Vermiform appendix (tissue), 1 donor: ENCODE measurements around a stretch of chr2.

DNA sequence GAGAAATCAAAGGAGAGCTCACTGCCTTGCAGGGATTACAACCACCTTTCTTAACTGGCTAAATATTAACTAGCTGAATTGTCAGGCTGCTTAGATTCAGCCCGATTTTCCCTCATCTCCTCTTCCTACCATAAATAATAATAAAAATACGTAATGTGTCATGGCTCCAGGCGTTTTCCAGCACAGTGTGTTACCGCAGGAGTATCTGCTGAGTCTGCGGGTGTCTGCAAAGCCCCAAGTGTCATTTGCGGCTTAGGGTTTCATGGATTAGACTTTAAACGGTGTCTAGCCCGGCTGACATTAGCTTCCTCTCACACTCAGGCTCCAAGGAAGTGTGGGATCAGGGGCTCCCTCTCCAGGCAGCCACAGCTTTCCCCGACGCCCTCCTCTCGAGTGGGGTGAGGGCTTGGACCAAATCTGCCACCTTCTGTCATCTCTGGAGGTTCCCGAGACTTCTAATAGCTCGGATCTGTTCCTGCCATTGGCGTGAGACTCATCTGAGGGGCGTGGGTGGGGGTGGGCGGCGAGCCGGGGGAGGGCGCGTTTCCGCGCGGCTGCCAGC, 14.1 kb upstream of the HOXD1 start:
- PRO-cap: no peak

- PRO-cap: no peak
These were observed 208.1 kb downstream of the MTX2 start for GRCh38 chr2:176477371-176477734.

- PRO-cap: no peak
These were observed 222.0 kb downstream of the MTX2 start for GRCh38 chr2:176491066-176491825.

GRCh38 chr2:176643678-176644140, 374.5 kb downstream of the MTX2 start:
- PRO-cap: no peak

- PRO-cap: no peak
These were observed 48.1 kb upstream of the HNRNPA3 start for GRCh38 chr2:177164385-177164959.

GRCh38 chr2:177164960-177165692, 47.5 kb upstream of the HNRNPA3 start:
- PRO-cap: bidirectional peak, plus-strand start at chr2:177165419, minus-strand start at chr2:177165274

DNA sequence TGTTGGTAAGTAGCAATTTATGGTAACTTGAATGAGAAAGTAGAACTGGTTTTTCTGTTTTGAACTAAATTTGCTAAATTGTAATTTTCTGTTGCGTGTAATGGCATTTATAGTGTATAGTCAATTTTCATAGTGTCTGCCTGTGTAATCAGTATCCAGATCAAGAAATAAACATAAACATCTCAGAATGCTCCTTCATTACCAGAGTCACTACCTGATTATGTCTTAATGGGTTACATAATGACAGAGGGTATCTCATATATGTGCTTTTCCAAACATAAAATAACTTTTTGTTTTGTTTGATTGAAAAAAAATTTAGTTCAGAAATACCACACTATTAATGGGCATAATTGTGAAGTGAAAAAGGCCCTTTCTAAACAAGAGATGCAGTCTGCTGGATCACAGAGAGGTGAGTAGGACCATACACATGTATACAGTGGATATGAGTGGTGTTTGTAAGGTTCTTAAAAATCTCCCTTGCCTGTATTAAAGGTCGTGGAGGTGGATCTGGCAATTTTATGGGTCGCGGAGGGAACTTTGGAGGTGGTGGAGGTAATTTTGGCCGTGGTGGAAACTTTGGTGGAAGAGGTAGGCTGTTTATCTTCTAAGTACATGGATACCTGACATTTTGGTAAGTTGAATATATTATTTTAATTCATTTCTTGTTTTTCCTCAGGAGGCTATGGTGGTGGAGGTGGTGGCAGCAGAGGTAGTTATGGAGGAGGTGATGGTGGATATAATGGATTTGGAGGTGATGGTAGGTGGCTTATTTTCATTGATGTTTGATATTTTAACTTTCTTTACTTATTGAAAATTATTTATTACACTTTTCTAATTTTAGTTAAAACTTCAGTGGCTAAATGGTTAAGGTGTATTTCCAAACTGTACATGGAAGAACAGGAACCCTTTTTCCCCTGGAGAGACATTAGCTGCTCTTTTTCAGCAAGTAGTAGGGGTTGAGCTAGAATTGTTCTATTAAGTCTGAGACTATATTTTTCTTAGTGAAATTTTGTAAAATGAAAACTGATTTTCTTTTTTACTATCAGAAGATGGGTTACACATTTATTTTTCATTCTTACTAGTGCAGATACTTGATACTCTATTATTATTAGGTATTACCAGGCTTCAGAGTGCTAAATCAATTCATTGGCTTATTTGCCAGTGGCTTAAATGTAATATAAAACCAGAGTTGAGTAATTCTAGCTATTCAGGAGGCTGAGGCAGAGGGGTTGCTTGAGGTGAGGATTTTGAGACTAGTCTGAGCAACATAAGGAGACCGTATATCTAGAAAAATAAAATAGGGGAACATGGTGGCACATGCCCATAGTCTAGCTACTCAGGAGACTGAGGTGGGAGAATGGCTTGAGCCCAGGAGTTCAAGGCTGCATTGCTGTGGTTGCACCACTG, 4.1 kb downstream of the HNRNPA3 start:
- PRO-cap: no peak

GRCh38 chr2:177242166-177243104, 22.1 kb downstream of the NFE2L2 start:
- PRO-cap: no peak

GRCh38 chr2:177263197-177264261, 998 bp downstream of the NFE2L2 start:
- PRO-cap: bidirectional peak, plus-strand start at chr2:177263709, minus-strand start at chr2:177263530; bidirectional peak, plus-strand start at chr2:177263995, minus-strand start at chr2:177263839

DNA sequence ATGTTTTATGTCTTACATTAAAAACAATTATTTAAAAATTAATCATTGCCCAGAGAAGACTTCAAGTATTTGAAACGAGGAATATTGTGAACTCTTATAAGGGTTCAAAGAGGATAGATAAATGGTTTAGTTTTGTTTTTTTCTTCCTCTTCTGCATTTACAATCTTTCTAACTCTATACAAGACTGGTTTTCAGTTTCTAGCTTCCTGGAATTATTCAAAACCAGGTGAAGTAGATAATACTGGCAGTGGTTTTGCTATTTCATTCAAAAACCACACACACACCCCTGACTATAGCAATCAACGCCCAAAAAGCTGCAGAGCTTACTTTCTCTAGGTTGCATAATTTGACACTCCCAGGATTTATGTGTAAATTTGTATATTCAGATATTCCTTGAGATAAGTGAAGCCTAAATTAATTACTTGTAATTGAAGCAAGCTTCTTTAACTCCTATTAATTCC, 1.3 kb upstream of the NFE2L2 start:
- PRO-cap: no peak

DNA sequence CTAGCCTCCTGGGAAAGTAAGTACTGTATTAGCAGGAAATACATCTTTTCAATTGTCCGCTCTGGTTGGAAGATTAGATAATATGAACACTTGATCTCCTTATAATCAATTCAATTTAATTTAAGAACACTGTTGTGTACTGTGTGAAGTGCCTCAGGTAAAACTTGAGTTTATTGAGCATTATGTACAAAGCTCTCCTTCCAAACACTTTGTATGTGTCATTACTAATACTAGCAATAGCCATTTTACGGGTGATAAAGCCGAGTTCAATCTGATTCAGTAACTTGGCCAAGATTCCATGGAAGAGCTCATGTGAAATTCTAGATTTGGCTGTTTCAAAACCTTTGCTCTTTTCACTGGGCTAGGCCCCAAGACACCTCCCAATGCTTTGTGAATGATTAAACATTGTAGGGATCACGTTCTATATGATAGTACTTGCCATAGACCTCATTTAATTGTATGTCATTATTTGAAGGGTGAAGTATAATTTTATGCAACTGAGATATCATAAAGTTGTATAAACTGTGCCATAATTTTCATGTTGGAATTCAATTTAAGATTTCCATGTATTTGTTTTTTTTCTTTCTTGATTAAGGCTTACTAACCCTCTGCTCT, 8.9 kb upstream of the NFE2L2 start:
- PRO-cap: no peak

DNA sequence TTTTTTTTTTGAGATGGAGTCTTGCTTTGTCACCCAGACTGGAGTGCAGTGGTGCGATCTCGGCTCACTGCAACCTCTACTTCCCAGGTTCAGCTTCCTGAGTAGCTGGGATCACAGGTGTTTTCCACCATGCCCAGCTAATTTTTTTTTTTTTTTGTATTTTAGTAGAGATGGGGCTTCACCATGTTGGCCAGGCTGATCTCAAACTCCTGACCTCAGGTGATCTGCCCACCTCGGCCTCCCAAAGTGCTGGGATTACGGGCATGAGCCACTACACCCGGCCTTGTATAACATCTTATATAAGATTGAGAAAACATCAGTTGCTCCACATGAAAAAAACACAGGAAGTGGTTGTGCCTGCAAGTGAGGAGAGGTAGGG, 45.3 kb upstream of the NFE2L2 start:
- PRO-cap: no peak

- PRO-cap: no peak
These were observed 48.8 kb upstream of the NFE2L2 start for GRCh38 chr2:177313271-177313774.

GRCh38 chr2:177372491-177373454, 19.8 kb upstream of the AGPS start:
- PRO-cap: no peak

DNA sequence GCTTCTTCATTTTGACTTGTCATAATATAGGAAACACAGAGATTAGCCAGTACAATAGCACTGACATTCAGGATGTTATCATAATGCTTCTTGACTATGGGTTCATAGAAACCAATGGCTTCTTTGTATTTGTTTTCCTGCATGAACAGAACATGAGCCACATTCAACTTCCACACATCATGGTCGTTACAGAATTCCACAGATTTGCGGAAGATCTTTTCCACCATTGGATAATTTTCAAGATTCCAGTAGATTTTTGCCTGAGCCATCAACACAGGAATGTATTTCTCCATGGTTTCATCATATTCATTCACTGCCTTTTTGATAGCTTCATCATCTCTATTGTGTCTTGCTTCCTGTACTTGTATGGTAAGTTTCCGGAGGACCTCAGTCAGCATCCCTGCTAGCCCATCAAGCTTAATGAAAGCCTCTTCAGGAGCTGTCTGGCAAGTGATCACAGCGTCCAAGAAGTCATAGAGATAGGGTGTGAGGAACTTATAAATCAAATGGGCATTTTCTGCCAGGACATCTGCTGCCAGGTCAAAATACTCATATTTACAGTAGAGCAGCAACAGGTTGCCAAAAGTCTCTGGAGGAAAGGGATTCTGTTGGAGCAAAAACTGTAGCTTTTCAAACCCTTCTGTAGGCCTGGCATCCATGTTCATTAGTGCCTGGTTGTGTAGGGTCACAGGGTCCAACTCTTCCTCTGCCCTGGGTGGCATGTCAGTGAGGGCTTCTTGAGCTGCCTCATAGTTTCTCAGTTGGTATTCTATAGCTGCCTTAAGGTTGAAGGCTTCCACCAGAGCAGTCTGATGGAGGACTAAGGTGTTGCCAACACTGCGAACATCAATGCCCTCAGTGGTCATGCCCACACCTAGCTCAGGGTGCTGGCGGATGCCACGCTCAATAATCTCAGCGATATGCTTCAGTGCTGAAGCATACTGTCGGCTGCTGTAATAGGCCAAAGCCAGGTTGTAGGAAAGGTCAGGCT, 1.1 kb downstream of the TTC30B start:
- PRO-cap: no peak

GRCh38 chr2:177679875-177680192, 61.3 kb upstream of the TTC30A start:
- PRO-cap: no peak

DNA sequence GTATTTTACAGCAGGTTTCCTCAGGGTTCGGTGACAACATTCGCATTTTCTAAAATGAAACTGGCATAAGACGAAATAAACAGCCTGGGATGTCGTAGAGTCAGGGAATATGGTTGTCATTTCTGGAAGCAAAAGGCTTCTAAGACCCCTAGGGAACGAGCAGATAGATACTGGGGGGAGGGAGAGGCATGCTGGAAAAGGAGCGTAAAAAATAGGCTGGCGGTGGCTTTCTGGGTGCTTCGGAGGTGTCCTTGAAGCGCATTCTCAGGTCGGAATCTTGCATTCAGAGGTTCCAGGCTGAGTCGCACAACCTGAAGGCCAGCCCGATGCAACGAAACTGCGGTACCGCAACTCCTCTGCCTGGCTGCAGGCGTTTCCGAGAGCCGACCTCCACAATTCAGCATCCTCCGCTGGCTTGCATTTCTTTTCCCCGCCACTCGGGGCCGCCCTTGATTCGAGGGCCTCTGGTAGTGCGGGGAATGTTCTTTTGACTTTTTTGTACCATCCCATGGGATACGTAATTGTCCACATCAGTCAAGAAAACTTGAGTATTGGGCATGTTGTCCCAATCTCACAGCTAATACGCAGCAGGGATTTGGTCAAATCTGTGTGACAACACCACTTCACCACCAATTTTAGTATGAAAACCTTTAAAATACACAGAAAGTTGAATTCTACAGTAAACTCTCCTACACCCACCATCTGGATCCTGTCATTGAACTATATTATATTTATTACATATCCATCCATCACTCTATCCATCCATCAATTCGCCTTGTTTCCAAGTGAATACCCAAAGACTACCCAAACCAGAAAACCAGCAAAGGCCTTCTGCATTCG, 593 bp upstream of the FKBP7 start:
- PRO-cap: unidirectional peak, minus-strand start at position 339 of the sequence

DNA sequence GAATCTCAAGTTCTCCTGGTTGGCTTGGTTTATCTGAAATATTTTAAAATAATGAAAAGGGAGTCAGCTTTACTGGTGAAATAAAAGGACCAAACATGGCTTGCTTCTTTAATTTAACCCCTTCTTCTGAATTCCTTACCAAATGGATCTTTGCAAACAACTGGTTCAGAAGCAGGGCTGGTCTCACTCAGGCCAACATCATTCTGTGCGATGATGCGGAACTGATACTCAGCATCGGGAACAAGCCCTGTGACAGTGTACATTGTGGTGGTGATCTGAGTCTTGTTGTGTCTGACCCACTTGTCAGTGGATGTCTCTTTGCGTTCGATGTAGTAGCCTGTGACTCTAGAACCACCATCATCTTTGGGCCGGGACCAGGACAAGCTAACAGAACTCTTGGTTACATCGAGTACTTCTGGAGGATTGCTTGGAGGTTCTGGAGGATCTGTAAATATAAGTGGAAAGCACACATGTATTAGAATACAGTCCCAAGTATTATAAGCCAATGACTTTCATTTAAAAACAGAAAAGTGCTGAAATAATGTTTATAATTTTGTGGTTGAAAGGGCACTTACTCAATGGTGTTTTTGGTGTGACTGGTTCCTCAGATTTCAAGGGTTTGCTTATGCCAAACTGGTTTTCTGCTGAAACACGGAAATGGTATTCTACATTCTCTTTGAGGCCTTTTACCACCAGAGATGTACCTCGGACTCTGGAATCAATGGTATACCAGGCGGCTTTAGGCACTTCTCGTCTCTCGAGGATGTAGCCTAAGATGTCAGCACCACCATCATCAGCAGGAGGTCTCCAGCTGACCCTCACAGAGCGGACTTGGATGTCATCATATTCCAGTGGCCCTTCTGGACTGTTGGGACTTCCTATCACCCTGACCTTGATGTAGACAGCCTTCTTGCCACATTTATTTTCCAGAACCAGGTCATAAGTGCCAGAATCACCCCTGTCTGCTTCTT, 58.8 kb downstream of the PLEKHA3 start:
- PRO-cap: no peak

DNA sequence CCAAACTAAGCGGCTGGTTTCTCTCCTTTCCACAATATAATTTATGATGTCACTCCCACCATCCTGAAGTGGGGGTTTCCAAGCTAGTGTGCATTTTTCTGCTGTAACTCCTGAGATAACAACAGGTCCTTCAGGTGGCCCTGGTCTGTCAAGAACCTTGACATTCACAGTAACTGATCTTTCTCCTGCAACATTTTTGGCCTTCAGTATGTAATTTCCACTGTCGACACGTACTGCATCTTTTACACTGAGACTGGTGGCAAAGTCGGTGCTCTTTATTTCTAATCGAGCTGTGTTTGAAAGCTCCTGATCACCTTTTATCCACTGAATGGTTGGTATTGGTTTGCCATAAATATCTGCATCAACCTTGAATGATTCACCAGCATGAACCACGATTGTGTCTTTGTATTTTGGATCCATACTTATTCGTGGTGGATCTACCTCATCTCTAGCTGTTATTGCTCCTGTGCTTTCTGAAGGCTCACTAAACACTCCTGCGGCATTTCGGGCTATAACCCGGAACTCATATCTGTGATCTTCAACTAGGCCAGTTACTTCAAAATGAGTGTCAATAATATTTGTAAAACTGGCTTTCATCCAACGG, 90.2 kb downstream of the PLEKHA3 start:
- PRO-cap: no peak

- PRO-cap: no peak
These were observed 108.9 kb downstream of the PLEKHA3 start for GRCh38 chr2:178588886-178589782.